H7 (cell line): Measurements from ENCODE around the gene FARSB.

DNA sequence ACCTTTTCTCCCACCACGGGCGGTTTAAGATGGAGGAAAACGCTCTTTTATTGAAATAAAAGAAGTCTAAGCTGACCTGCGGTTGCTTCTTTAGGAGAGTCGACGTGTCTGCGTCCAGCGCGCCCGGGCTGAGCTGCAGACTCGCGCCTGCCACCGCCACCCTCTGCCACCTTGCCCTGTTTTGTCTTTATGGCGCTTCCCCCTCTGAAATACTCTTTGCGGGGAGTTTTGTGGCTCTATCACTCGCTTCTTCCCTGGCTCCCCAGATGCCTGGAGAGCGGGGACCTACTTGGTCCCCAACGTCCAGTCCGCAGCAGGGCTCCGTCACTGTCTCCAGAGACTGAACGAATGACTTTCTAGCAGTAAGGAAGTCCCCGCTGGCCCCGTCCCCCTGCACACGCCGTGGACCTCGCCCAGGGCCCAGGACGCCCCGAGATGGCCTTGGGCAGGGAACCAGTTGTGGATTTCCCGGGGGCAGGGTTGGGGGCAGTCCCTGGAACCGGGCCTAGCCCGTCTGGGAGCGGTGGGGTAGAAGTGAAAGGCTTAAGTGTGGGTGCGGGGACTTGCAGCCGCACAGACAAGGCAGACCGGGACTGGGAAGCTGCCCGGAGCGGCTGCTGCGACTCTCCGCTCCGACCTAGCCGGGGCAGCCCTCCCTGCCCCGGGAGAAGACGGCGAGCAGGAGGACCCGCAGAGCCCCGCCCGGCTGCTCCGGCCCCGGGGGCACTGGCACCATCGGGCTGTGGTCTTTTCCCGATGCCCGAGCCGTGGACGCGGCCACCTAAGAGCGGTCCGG lies 741 bp upstream of the EPHA4 start:
- RAMPAGE, long total RNA = no peak

DNA sequence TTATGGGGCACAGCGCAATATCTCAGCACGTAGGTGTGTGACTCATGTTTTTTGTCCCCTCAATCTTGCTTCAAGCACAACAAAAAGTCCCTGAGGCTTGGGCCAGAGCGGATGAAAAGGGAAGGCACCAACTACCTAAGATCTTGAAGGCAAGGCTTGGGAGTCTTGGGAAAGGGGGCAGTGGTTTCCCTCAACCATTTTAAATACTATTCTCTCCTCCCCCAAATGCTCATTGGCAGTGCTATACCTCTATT lies 9.9 kb downstream of the SGPP2 start:
- RAMPAGE, long total RNA = no peak

GRCh38 chr2:222484961-222485278 lies 60.6 kb downstream of the SGPP2 start:
- RAMPAGE, long total RNA = no peak

DNA sequence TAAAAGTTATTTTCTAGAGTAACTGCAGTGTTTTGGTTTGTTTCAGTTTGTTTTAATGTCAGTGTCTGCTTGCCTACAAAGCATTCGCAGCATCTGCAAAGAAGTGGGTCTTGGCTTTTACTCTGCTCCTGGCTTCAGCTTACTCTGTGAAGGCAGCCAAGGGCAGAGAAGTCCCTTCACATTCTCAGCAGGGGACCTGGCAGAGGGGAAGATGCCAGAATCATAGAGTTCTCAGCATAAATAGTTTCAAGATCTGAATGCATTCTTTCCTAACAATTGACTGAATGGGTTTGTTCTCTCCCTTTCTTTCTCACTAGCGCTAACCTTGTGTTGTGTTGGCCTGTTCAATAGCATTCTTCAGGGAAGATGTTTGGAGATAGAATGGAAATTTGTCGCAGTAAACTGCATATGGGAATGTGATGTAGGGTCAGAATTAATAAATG lies 106.9 kb downstream of the FARSB start:
- RAMPAGE, long total RNA = no peak

- RAMPAGE, long total RNA = start-site peak on the minus strand at chr2:222656073-222656087, 146 reads
Observed at GRCh38 chr2:222655858-222656654, at the start of gene FARSB. Gene FARSB, minus strand, starts transcription at chr2:222656092.

DNA sequence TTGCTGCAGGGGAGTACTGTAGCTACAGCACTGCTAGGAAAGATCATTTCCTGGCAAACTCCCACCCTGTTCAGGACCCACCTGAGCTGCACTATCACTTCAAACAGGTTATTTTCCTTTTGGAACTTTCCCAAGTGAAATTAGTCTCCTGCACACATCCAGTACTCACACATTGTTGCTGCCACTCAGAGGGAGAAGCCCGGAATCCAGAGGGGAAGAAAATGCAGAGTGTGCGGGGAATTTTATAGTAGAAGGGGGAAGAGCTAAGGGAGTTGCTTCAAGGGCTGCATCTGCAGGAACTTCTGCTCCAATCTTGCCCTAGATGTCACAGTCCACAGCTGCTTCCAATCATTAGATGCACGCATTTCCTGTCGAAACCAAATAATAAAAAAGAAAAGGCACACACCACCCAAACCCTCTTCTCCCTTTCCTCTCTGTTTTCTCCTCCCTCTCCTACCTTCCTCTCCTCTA lies 71.8 kb downstream of the KCNE4 start:
- RAMPAGE, long total RNA = no peak

DNA sequence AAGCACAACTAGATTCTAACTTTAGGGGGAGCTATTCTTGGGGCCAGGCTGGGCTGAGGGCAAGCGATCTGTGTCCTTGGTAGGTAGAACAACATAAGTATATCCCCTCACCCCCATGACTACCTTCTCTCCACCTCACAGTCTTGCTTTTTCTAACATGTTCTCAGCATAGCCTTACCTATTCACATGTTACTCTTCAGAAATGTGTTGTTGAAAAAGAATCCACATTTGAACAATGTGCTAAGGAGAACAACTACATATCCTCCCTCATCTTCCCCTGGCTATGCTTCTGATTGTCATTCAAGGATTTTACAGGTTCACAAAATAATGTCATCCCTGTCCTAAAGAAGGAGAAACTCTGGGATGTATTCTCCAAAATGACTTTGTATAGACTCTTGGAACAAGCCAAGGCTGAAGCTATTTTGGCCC lies 96.3 kb upstream of the SCG2 start:
- RAMPAGE, long total RNA = no peak

DNA sequence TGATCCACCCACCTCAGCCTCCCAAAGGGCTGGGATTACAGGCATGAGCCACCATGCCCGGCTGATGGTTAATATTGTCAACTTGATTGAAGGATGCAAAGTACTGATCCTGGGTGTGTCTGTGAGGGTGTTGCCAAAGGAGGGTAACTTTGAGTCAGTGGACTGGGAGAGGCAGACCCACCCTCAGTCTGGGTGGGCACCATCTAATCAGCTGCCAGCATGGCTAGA lies 32.6 kb upstream of the AP1S3 start:
- RAMPAGE, long total RNA = no peak

DNA sequence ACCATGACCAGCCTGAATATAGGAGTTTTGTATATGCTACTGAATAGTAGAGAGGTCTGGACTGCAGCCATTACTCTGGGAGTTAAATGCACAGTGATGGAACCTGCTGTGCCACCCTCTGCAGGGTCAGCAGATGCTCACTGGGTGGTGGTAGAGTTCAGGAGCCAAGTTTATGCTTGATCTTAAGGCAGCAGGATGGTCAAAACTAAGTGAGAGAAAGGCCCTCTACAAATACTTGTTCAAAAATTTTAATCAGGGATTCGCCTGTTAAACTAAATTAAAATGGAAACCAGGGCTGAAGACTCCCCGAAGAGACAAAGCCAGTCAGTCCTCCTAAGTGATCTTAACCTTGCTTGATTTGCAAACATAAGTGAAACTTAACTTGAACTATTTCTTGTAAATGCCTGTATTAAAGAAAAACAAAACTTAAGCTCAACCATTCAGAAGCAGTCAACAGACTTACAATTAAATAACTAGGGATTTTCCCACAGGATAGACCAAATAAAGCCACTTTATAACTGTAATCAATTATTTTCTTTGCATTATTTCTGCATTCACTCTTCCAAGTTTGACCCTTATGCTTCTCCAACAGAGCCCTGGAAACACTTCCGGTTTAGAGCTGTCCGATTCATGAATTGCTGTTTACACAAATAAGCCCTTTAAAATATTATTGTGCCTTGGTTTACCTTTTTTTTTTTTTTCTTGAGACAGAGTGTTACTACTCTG lies 4.3 kb upstream of the WDFY1 start:
- RAMPAGE, long total RNA = no peak

GRCh38 chr2:223997930-223998428 lies 40.7 kb downstream of the MRPL44 start:
- RAMPAGE, long total RNA = no peak

DNA sequence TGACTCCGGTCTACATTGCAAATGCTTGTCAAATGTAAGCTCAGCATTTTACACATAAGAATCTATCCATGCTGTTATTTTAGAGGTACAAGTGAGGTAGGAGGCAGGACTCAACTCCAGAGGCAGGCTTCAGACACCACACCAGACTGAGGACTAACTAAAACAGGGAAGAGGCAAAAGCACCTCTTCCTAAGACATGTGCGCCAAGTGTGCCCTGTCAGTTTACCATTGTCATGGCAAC lies 160.2 kb downstream of the FAM124B start:
- RAMPAGE, long total RNA = no peak

DNA sequence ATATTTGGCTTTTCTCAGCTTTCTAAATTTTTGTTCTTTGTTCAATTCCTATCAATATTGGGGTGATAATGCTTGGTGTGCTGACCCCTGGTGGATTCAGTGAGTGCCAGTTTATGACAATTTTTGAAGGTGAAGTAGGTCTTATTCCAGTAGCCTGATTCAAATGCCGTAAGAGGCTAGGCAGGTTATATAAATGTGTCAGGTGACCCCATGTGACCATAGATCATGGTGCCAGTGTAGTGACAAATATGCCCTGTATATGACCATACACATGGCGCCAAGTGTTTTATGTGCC lies 47.6 kb upstream of the FAM124B start:
- RAMPAGE, long total RNA = no peak

- RAMPAGE, long total RNA = no peak
Observed at GRCh38 chr2:224503581-224503876, 81.6 kb downstream of the CUL3 start.

- RAMPAGE, long total RNA = no peak
Observed at GRCh38 chr2:224574588-224574977, 10.6 kb downstream of the CUL3 start.

- RAMPAGE, long total RNA = no peak
Observed at GRCh38 chr2:224935793-224936133, 106.5 kb downstream of the DOCK10 start.

- RAMPAGE, long total RNA = no peak
Observed at GRCh38 chr2:224943028-224943358, 99.3 kb downstream of the DOCK10 start.

DNA sequence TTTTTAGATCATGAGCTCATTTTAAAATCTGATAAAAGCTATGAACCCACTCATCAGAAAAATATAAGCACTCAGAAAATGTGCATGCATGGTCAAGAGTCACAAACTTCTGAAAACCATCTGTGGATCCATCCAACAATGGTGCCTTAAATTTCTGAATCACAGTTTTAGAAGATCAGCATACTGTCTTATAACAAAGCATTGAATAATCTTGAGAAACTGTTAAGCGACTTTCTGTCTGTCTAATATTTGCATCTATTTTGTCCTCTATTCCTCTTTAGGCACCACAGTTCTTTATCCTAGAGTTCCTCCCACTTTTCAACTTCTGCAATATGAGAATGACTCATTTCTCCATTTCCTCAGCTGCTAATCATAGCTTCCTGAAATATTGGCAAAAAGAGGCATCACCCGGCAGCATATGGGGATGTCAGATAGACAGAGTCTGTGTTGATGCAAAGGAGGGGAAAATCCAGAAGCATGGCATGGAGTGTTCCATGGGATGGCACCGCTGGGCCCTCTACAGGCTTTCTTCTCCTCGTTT lies 93.6 kb downstream of the DOCK10 start:
- RAMPAGE, long total RNA = no peak

DNA sequence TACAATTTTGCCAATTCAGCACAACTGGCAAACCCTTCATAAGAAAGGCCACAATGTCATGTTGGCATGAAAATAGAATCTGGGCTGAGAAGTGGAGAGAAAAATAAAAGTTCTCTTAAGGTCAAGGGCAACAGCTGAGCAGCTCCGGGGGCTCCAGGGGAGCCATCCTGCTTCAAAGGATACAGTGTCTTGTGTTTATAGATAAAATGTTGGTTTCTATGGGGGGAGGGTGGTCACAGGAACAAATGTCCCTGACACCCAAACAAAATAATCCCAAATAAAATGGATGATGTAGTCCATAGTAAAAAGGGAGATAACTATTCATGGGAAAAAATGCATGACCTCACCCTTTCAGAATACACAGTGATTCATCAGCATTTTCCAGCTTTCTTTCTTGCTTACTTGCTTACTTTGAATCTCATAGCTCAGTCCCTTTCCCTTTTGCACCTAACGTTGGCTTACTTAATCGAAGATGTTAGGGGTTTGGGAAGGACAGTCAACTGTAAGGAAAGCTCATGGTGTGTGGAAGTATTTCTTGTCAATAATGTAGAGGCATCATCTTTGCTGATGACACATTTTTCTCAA lies 495.0 kb downstream of the NYAP2 start:
- RAMPAGE, long total RNA = no peak

DNA sequence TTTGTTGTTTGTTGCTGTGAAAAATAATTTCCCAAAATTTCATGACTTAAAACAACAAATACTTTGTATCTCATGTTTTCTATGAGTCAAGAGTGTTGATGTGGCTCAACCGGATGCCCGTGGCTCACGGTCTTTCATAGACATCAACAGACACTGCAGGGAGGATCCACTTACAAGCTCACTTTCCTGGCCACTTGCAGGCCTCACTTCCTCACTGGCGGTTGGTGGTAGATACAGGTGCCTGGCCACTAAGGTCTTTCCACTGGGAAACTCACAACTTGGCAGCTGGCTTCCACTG lies 662.9 kb downstream of the IRS1 start:
- RAMPAGE, long total RNA = no peak

DNA sequence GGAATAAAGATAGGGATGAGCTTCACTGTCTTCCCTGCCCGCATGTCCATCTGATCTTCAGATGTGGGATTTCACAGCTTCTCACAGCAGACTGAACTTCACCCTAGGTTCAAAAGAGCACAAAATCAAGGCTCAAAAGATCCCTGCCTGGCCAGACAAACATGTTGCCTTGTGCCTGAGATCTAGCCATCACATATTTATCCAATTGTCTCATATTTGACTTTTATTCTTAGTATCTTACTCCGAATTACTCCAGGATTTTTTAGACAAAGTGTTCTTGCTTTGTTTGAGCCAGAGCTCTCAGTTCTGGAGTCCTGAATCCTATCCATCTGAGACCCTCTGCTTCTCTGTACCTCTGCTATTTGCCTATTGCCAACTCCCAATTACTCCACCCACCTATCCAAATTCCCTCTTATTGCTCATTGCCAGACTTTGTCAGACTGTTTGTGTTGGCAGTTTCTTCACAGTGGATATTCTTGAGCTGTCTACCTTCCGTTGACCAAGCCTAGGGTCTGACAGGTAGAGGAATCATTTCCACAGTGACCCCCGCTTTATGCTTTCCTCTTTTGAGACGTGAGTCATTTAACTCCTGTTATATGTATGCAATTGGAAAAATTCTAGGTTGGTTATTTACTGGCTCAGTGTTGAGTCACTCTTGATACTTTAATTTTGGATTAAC lies 187.9 kb downstream of the IRS1 start:
- RAMPAGE, long total RNA = no peak